REH cell (cell line): Measurements from ENCODE around the genes ZBTB8A and KIAA1522.

DNA sequence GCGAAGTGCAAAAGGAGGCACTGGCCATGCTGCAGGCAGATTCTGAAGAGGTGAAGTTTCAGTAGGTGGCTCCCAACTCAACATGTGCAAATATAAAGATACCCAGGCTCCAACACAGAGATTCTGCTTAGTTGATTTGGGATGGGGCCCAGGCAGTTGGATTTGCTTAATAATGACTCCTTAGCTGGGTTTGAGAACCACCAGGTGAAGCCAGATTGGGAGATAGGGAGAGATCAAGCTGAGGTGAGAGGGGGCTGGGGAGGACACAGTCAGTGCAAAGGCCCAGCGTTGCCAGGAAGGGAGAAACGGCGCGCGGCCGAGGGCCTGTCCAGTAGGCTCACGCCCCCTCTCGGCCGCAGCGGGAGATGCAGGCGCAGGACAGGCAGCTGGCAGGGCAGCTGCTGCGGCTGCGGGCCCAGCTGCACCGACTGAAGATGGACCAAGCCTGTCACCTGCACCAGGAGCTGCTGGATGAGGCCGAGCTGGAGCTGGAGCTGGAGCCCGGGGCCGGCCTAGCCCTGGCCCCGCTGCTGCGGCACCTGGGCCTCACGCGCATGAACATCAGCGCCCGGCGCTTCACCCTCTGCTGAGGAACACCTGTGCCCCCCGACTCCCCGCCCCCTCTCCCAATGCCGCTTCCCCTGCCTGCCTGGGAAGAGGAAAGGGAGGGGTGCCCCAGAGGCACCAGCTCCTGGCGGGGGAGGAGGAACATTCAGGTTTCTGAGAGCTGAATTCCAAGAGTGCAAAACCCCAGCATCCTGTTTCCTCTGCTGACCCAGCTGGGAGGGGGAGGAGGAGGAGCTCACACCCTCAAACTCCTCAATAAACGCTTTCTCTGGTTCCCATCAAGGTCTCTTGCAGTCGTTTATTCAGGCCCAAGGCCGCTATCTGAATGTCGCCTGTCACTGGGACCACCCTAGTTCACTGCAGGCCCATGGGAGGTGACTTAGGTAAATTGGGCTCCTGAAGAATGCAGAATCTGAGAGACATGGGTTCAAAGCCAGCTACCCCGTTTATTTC, 1.3 kb downstream of the FAM167B start:
- PRO-cap: no peak

DNA sequence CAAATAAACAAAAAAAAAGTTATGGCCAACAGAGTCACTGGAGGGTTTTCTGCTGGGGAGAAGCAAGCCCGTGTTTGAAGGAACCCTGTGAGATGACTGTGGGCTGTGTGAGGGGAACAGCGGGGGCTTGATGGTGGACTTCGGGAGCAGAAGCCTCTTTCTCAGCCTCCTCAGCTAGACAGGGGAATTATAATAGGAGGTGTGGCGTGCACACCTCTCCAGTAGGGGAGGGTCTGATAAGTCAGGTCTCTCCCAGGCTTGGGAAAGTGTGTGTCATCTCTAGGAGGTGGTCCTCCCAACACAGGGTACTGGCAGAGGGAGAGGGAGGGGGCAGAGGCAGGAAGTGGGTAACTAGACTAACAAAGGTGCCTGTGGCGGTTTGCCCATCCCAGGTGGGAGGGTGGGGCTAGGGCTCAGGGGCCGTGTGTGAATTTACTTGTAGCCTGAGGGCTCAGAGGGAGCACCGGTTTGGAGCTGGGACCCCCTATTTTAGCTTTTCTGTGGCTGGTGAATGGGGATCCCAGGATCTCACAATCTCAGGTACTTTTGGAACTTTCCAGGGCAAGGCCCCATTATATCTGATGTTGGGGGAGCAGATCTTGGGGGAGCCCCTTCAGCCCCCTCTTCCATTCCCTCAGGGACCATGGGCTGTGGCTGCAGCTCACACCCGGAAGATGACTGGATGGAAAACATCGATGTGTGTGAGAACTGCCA, 18.0 kb upstream of the HDAC1 start:
- PRO-cap: no peak

DNA sequence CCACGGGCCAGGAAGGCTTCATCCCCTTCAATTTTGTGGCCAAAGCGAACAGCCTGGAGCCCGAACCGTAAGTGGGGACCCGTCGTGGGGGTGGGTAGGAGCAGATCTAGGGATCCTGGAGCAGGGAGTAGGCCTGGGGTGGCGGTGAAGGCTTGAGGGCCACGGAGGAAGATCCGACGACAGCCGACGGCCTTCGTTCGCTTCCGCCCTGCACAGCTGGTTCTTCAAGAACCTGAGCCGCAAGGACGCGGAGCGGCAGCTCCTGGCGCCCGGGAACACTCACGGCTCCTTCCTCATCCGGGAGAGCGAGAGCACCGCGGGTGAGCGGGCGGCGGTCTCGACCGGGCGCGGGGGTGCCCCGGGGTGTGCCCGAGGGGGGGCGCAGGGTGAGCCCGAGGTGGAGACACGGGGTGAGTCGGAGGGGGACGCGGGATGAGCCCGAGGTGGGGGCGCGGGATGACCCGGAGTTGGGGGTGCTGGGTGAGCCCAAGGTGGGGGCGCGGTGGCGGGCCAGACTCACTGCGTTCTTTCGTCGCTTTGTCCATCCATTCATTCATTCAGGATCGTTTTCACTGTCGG, 16.4 kb upstream of the HDAC1 start:
- PRO-cap: no peak

DNA sequence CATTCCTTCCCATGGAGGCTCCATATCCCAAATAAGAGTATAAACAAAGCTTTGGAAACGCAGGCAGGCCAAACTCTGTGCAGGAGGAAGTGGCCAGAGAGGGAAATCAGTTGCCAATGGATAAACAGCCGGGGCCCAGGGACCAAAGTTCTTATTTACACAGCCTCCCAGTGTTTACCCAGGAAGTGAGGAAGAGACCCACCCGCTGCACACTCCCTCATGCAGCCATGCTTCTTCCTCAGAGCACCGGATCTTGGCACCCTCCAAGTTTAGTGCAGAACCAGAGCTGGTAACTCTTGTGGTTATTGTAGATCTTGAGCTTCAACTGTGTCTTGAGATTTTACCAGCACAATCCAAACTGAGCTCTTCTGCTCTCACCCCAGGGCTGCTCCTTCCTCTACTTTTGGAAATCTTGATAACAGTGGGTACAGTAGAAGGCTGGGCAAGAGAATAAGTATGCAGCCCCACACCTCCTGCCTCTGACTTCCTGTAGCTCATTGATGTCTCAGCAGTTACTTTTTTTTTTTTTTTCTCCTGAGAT, 14.2 kb downstream of the MARCKSL1 start:
- PRO-cap: no peak

DNA sequence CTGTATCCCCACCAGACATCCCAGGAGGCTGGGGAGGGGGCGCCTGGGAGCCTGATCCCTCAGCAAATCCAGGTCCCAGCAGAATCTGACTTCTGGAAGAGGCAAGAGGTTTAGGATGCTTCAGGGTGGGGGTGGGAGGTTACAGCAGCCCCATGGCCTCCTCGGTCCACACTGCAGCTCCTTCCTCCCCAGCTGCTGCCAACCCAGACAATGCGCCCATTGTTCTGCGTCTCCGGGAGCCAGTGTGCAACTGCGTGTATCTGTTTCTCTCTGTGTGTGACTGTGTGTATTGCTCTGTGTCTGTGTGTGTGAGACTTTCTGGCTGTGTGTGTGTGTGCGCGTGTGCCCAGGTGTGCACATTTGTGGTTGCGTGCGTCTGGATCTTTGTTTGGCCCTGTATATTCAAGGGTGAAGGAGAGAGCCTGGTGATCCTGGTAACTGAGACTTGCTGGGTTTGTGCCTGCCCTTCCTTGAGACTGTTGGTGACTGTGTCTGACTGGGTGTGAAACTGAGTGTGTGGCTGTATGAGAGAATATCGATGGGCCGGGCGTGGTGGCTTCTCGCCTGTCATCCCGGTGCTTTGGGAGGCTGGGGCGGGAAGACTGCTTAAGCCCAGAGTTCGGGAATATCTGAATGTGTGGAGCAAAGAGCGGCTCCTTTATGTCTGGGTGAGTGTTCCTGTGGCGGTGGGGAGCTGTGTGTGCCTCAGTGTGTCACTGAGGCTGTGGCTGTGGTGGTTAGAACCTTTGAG, 2.4 kb upstream of the MARCKSL1 start:
- PRO-cap: no peak

DNA sequence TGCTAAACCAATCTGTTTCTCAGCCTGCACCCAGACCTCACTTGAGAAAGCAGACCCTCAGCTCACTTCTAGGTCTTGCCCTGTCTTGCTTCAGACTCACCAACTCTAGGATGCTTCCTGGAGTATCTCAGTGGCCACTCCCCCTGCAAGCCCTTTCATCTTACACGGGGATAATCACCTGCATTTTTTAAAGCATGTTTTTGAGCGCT, 6.4 kb downstream of the BSDC1 start:
- PRO-cap: no peak

DNA sequence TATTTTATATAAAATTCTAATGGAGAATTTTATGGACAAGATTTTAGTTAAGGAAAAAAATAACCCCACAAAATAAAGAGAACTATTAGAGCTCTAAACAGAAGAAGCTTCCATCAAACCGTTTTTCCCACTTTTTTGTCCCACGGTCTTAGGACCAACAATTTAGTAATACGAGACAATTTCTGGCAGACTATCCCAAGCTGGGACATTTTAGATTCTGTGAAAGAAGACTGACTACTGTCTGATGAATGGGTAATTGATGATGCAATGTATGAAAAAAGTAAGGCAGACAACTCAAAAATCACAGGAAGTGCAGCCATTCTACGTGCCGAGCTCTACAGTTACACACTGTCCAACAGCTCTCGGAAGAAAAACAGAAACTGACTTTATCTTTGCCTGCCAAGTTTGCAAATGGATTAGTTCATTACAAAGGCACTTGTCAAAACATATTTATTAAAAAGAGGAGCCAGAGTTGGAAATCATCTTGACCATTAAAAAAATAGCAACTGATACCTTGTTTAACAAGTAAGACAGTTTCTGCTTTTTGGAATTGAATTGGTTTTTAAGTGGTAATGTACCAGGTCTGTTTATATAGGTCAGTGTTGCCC, 31.2 kb downstream of the ZBTB8B start:
- PRO-cap: unidirectional peak, plus-strand start at position 319 of the sequence

DNA sequence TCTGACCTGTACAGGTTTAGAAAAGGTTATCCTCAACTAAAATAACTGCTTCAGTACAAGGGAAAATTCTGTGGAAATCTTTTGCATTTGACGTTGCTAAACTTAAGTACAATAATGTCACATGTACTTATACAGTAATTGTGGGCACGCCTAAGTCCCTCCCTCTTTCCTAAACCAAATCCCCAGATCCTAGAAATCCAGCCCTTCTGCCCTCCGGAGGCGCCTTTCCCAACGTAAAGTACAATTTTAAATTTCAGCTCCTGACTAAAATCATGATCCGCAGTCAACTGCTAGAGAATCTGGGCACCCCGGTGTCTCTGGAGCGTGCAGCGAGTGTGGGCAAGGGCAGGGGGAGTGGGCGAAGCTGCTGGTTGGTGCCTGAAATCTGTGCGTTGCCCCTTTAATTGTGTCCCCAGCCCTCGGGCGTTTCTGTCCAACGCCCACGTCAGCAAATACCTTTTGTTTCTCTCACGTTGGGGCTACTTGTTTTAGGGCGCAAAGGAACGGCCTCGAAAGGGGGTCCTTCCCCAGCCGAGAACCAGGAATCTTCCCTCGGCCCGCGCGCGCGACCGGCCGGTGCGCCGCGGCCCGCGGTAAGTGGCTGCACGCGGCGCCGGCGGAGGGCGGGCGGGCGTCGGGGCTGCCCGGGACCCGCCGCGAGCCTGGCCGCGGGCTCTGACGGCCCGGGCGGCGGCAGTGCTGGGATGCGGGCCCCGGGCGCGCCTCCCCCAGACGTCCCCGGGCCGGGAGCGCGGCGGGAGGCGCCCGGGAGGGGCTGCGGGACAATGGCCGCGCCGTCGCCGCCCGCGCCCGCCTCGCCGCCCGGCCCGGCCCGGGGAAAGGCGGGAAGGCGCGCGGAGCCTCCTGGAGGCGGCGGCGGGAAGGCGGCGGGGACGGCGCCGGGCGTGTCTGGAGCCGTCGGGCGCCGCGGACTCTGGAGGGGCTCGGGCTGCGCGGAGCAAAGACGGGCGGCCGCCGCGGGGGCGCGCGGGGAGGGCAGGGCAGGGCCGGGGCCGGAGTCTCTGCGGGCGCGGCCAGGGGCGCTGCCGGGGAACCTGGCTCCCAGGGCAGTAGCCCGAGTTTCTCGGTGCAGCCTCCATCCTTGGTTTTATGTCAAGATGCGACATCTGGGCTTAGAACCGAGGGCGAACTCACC, at the start of gene ZBTB8A:
Gene ZBTB8A (plus strand): TSS at position 448 of the 1,156 bp plus-strand sequence.
- PRO-cap: bidirectional peak, plus-strand start at position 342 of the sequence, minus-strand start at position 599 of the sequence; bidirectional peak, plus-strand start at position 865 of the sequence, minus-strand start at position 841 of the sequence; bidirectional peak, plus-strand start at position 910 of the sequence, minus-strand start at position 936 of the sequence

DNA sequence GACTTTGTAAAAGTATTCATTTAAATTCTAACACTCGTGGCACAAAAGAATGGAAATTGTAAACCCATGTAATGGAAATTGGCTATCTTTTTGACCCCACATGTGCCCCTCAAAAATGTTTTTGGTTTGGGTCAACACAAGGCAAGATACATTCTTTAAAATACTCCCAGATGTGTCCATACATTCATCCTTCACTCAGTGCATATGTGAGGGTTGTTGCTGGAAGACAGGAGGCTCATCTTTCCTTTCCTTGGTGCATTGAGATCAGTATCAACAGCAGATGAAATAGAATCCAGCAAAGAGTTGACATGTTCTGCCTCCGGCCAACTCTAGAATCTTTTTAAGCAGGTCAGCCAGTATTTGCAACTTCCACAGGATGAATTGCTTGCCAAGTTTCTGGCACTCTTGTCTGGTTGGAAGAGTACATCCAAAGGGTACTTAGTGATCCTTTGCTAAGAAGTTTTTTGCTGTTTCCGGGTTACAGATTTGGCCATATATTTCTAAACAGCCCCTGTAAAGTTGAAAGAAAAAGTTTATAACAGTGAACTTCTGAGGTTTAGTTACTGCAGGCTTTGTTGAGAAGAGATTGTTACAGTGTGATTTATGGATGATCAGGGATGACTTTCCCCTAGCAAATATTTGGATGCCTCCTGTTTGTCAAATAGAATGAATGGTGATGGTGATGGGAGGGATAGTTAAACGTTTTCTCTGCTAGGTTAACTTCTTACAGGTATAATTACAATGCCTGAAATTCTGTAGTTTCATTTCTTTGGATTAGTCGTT, 21.0 kb downstream of the SYNC start:
- PRO-cap: no peak

- PRO-cap: no peak
Measured at GRCh38 chr1:32686213-32686906, 16.2 kb downstream of the SYNC start.

- PRO-cap: no peak
Measured at GRCh38 chr1:32703424-32703815, 850 bp upstream of the SYNC start.

DNA sequence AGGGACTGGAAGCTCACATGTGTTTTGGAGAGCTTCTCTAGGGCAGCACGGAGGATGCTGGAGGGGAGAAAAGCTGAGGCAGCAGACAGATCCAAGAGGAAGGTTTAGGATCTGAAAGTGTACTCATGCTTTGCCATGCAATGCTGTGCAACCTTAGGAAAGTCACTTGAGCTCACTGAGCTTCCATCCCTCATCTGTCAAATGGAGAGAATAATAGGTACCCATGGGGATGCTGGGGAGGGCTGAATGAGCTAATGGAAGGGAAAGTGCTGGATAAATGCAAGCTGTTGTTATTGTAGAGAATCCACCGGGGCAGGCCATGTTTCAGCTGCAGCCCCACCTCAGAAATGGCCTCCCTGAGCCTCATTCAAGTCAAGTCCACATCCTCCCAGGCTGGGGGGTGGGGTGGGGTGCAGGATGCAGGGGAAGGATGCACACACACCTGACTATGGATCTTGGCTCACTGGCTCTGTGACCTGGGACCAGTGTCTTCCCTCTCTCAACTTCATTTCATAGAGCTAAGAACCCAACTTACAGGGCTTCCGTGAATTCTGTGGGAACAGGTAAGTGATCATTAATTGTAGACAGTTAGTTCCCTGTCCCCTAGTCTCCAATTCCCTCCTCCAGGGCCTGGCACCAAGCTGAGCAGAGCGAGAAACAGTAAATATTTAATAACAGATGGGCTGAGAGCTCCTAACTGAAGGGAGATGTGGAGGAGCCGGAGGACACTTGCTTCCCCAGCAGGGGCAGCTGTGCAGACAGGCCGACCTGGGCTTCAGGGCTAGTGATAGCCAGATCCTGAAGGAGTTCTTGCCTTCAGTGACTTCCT, 12.7 kb upstream of the KIAA1522 start:
- PRO-cap: no peak

- PRO-cap: bidirectional peak, plus-strand start at chr1:32741601, minus-strand start at chr1:32741476; bidirectional peak, plus-strand start at chr1:32741955, minus-strand start at chr1:32741759
Measured at GRCh38 chr1:32741173-32742216, at the start of gene KIAA1522. Gene KIAA1522 (plus strand): TSS chr1:32741830.

- PRO-cap: no peak
Measured at GRCh38 chr1:32743465-32744502, 2.2 kb downstream of the KIAA1522 start.

DNA sequence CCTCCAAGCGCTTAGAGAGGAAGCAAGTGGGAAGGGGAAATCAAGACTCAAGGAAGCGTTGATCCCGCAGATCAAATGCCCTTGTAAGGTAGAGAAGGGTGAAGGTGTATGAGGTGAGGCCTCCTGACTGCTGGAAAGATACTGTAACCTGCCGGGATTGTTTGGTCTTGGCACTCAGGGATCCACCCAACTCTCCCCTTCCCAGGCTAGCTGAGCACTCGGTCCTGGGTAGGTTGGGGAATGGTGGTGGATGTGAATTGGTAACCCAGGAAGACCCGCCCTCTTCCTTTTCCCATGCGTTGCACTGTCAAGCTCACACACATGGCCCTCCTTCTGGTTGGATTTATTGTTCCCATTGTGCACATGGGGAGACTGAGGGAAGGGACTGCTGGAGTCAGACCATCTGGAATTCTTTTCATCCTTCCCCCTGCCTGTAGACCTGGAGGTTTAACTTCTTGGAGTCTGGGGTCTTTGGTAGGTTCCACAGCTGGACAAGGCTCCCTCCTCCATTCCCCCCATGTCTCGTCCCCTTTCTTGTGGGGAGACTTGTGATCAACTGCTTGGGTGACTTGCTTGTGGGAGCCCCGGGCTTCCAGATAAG, 16.5 kb downstream of the KIAA1522 start:
- PRO-cap: no peak

DNA sequence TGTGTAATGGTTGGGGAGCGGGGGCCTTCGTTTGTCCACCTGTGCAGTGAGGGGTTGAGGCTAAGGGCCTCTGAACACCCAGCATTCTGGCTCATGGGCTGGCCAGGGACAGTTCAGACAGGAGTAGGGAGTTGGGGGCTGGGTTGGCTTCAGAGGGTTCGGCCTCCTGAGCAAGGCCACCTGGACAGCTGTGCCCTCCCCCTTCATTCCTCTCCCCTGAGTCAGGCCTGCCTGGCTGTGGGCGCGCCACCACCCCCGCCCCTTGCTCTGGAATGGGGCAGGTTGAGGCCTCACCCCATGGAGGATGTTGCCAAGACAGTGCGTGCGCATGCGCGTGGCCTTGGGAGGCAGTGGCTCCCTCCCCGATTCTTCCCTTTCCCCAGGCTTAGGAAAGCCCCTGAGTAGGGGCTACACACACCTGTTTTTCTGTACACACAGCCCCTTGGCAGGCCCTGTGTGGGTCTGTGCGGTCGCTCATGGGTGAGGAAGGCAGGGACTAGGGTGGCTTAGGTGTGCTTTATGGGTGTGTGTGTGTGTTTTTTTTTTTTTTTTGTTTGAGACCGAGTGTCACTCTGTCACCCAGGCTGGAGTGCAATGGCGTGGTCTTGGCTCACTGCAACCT, 18.5 kb downstream of the KIAA1522 start:
- PRO-cap: no peak

DNA sequence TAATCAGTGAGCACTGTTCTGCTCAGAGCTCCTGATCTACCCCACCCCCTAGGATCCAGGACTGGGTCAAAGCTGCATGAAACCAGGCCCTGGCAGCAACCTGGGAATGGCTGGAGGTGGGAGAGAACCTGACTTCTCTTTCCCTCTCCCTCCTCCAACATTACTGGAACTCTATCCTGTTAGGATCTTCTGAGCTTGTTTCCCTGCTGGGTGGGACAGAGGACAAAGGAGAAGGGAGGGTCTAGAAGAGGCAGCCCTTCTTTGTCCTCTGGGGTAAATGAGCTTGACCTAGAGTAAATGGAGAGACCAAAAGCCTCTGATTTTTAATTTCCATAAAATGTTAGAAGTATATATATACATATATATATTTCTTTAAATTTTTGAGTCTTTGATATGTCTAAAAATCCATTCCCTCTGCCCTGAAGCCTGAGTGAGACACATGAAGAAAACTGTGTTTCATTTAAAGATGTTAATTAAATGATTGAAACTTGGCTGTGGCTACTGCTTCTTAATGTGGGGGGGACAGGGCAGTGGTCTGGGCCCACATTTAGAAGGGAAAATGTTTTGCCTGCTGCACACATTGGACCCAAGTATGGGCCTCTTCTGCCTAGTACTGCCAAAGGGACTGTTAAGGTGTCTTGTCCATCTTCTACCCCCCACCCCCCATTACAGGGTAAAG, 33.0 kb downstream of the KIAA1522 start:
- PRO-cap: no peak

DNA sequence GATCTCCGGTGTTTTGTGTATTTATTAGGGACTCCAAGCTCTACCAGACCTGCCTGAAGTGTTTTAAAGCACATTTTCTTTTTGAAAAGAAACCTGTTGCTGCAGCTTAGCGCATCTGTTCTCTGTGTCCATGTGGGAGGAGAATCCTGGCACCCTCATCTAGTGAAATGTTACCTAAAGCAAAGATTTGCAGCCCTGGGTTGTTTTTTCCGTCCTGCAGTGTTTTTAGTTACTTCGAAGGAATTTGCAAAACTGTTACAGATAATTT, 978 bp downstream of the S100PBP start:
- PRO-cap: no peak

GRCh38 chr1:32925796-32926142, 24.6 kb upstream of the TMEM54 start:
- PRO-cap: no peak

- PRO-cap: no peak
Measured at GRCh38 chr1:32929117-32929466, 27.9 kb upstream of the TMEM54 start.